Mesenchymal stem cell of Wharton's jelly (primary cell): ENCODE measurements around the genes PIF1 and MTFMT.

DNA sequence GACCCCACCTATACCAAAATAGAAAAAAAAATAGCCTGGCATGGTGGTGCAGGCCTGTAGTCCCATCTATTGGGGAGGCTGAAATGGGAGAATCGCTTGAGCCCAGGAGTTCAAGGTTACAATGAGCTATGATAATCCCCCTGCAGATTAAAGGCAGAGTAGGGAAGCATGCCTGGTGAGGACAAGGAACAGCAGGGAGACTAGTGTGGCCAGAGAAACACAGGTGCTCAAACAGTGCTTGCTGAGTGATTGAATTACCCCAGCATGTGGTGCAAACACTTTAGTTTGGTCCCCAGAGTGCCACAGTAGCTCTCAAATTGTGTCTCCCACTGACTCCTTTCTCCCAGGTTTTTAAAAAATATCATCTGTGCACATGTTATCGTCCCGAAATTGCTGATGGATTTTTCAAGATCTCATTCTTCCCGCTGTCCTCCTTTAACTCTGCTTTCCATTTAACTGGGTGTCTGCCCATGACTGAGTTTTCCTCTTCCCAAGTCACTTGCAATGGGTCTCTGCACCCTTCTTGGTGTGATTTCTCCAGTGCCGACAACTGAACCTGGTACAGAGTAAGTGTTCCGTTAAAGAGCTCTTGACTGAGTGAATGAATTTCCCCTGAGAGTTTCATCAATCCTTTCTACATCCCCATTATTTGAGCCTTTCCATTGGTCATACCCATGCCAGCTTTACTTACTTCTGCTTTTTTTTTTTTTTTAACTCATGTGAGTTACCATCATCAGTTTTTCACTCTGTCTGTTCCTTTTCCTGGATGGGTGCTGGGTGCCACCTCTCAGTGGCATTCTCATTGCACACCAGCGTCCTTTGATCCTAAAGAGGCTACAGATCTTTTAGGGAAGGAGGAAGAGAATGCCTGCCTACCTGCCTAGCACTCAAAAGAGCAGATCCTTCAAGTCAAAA, 13.5 kb upstream of the USP3 start:
- CAGE, long polyA plus RNA: no peak

- CAGE, long polyA plus RNA: no peak
Observed at GRCh38 chr15:63509175-63509528, 4.8 kb downstream of the USP3 start.

GRCh38 chr15:63600642-63601486, 3.7 kb downstream of the FBXL22 start:
- CAGE, long polyA plus RNA: no peak

GRCh38 chr15:63830075-63830571, 3.6 kb downstream of the HERC1 start:
- CAGE, long polyA plus RNA: no peak

DNA sequence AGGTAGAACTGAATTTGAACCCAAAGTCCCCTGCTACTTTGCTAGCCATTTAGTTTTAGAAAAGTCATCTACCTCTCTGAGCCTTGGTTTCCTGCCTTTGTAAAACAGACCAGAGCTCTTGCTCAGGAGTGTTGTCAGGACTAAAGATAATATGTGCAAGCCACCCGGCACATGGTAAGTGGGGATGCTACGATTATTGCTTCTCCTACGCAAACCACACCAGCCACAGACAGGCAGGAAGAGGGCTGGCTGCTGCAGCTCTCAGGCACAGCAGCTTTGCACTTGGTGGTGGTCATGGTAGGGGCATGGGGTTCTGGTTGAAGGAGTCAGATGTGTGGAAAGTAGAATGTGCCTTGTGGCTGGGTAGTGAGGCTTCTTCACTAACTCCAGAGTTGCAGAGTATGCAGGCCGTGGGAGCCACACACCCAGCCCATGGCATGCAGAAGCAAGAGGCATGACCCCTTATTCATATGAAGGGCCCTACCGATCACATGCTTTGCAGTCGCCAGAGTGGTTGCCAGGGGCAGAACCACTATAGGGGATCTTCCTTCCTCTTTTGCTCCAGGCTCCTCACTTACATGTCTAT, 59.0 kb upstream of the HERC1 start:
- CAGE, long polyA plus RNA: no peak

DNA sequence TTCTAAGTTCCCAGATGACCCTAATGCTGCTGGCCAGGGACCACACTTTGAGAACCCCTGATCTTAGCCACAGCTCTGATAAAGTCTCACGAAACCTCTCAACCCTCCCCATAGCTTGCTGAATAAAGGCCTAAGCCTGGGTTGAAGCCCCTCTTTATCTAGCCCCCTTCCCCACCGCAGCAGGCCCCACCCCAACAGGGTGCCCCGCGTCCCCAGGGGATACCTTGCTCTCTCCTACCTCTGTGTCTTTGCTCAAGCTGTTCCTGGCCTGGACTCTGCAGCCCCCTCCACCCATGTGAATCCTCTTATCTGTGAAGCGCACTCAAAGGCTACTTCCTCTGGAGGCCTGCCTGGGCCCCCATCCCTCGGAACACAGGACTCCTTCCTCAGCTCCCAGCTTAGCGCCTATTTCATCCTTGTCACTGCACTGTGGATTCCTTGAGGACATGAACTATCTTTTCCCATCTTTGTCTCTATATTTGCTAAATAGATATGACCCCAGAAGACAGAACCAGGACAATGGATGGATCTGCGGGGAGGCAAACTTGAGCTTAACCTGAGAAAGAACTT, 61.4 kb upstream of the HERC1 start:
- CAGE, long polyA plus RNA: no peak

GRCh38 chr15:63896709-63897214, 63.0 kb upstream of the HERC1 start:
- CAGE, long polyA plus RNA: no peak

- CAGE, long polyA plus RNA: no peak
Observed at GRCh38 chr15:63909755-63910231, 76.0 kb upstream of the HERC1 start.

GRCh38 chr15:63978667-63979275, 67.5 kb downstream of the DAPK2 start:
- CAGE, long polyA plus RNA: no peak

- CAGE, long polyA plus RNA: no peak
Observed at GRCh38 chr15:64681619-64682121, 93.7 kb downstream of the RBPMS2 start.

DNA sequence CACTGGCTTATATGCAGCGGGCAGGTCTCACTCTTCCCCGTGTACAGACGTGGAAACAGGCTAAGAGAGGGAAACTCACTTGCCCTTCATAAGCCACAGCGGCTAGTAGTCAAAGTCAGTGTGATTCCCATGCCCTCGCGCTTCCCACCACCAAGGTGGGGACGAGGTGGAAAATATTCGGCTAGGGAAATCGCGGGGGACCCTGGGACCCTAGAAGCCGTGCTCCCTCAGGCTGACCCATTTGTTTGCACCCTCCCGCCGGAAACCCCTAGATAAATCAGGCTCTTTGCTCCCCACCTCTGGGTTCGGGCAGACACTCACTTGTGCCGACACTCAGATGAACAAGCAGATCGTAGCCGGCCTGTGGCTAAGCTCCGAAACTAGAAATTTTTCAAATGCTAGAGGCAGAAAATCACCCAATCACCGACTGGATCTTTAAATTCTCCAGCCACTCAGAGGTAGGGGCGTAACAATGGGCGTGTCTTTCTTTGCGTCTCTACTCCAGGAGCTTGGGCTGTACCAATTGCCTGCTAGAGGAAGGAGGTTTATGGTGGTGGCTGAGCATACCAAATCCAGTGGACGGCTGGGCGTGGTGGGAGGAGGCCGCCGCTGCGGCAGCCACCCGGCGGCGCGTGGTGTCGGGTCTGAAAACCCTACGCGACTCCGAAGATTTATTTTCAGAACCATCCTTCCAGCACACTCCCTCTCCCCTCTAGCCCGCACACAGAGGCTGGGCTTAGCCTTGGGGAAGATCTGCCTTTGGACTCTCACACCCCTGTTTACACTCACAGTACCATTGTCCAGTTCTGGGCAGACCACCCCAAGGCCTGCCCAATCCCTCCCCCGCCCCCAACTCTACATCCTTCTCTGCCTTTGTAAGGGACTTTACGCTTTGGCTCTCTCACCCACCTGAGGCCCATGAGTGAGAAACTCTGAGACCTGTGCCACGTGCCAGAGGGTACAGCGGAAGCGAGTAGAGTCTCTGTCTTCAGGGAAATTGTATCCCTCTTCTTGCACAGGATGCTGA, at the start of gene PIF1:
Gene PIF1, minus strand, starts transcription at position 376 of the 1,027 bp plus-strand sequence.
- CAGE, long polyA plus RNA: no peak

- CAGE, long polyA plus RNA: start-site peak on the minus strand at chr15:65029588-65029641, 30 and 20 reads in 2 replicates
Observed at GRCh38 chr15:65028757-65029803, at the start of gene MTFMT. Gene MTFMT (minus strand): TSS chr15:65029639.

DNA sequence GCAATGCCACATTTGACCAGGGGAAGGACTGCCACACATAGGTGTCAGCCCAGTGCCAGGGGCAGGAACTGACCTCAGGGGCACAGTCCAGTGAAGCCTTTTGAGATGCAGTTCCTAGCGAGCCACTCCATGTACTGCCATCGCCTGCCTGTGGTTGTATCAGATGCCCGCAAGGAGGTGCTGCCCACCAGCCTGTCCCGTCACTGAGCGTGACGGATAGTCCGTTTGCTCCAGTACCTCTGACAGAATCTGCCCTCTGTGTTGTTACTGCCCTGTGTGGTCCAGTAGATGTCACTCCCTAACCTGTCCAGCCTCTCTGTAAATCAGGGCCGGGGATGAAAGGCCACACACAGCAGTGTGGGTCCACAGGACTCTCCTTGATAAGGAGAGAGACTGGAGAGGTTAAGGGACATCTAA, 3.6 kb upstream of the MTFMT start:
- CAGE, long polyA plus RNA: no peak

DNA sequence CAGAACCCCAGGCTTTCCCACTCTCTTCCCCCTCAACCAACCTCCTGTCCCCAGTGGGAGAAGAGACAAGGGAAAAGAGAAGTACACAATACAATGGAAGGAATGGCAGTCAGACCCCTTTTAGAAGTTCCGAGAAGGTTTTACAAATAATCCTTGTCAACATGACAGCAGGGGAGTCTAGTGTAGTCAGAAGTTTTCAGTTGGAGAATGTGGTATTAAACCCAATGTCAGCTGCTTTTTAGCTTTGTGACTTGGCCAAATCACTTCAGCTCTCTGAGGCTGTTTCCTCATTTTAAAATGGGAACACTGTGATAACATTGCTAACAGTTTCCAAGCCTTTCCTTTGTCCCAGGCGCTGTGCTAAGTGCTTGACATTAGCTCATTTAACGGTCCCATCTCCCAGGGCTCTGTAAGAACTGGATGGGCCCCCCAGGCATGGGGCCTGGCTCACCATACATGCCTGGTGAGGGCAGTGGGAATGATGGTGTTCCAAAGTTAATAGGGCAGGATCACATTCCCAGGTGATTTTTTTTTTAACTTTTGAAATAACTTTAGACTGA, 7.9 kb downstream of the RASL12 start:
- CAGE, long polyA plus RNA: no peak

DNA sequence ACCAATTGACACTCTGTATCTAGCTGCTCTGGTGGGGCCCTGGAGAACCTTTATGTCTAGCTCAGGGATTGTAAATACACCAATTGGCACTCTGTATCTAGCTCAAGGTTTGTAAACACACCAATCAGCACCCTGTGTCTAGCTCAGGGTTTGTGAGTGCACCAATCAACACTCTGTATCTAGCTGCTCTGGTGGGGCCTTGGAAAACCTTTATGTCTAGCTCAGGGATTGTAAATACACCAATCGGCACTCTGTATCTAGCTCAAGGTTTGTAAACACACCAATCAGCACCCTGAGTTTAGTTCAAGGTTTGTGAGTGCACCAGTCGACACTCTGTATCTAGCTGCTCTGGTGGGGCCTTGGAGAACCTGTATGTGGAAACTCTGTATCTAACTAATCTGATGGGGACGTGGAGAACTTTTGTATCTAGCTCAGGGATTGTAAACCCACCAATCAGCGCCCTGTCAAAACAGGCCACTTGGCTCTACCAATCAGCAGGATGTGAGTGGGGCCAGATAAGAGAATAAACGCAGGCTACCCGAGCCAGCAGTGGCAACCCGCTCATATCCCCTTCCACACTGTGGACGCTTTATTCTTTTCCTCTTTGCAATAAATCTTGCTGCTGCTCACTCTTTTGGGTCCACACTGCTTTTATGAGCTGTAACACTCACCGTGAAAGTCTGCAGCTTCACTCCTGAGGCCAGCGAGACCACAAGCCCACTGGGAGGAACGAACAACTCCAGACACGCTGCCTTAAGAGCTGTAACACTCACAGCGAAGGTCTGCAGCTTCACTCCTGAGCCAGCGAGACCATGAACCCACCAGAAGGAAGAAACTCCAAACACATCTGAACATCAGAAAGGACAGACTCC, 685 bp upstream of the KBTBD13 start:
- CAGE, long polyA plus RNA: no peak

DNA sequence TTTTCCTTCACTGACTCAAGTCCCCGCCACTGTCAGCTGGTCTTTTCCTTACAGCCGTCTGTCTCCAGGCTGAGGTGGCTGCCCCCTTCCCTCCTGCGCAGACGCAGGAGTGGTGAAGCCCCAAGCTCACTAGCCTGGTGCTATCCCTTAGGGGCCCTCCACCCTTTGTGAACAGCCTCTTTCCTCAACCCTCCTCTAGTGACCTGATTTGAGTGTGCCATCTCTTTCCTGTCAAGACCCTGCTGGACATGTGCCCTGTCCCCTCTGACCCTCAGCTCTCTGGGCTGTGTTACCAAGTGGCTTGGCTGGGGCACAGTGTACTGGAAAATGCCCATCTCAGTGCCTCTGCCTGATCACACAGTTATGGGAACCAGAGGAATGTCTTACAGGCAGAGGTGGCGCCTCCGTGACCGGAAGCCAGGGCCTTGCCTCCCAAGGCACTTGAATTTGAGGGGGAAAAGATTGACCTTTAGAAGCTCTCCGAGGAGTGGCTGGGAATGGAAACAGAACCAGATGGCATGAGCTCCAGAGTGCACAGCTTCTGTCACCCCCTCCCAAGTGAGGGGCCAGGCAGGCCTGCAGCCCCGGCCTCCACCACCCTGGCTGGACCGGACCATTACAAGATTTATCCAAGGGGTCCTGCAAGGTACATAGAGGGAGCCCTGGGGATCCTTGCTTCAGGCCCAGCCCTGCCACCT, 8.8 kb downstream of the KBTBD13 start:
- CAGE, long polyA plus RNA: no peak

GRCh38 chr15:65087886-65088653, 11.5 kb downstream of the KBTBD13 start:
- CAGE, long polyA plus RNA: no peak

DNA sequence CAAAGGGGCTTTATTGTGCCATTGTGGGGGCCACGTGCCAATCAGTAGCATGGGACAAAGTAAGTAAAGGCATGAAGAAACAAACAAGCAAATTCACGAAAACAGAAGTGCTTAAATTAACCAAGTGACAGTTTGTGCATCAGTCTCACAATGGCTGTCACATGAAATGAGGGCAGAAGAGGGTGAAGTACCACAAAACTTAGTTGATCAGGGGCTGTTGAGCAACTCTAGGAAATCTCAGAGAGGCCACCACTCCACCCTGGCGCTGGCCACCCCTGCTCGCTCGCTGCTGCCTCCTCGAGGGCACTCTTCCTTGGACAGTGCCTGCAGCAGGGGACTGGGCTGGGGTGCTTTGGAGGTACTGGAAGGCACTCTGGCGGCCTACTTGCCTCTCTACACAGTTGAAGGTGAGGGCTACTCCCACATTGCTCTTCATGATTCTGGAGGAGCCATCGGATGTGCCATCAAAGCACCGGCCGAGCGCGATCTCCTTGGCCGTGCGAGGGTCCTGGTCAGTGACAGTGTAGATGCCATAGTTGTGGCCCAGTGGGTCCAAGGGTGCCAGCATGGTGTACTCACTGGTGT, 11.5 kb upstream of the CLPX start:
- CAGE, long polyA plus RNA: no peak

DNA sequence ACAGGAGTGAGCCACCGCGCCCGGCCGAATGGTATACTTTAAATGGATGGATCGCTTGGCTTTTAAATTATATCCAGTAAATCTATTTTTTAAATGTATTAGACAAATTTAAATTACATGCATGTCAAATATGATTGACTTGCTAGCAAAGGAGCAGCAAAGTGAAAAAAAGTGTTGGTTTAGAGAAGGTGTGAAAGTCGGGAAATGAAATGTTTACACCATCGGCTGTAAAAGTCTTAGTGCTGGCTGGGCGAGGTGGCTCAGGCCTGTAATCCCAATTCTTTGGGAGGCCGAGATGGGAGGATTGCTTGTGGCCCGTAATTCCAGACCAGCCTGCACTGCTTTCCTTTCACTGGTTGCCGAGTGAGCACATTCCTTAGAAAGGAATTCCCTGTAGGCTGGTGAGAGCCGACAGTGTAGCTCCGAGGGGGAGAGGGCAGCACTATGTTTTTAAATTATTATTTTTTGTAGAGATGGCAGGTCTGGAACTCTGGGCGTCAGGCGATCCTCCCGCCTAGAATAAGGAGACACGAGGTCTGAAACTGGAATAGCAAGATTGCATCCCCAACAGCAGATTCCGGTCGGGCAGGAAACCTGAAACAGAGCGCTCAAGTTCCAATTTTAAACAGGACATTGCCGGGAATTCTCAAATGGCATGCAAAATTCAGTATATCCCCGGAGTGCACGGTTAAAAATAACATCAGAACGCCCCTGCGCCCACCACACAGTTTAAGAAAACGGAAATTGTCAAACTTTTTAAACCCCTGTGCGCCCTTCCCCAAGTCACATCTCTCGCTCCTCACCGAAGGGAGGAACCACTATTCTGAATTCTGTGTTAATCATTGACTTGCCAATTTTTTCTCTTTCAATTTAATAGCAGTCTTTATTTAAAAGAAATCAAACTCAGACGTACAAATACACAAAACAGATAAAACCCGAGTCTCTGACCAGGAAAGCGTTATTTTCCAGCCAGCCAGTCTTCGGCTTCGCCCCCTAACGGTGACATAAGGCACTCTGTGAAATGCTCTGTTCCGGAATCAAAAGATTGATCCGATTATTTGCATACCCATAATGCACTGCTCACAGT, 17.1 kb upstream of the PARP16 start:
- CAGE, long polyA plus RNA: no peak

- CAGE, long polyA plus RNA: no peak
Observed at GRCh38 chr15:65530042-65530278, 303 bp upstream of the HACD3 start.